Vermiform appendix (tissue), 1 donor: ENCODE data around the genes C1D and FBXO48.

GRCh38 chr2:65367425-65367901 lies 64.9 kb downstream of the SPRED2 start:
- PRO-cap = no peak

GRCh38 chr2:65420617-65421770 lies 11.4 kb downstream of the SPRED2 start:
- PRO-cap = no peak

DNA sequence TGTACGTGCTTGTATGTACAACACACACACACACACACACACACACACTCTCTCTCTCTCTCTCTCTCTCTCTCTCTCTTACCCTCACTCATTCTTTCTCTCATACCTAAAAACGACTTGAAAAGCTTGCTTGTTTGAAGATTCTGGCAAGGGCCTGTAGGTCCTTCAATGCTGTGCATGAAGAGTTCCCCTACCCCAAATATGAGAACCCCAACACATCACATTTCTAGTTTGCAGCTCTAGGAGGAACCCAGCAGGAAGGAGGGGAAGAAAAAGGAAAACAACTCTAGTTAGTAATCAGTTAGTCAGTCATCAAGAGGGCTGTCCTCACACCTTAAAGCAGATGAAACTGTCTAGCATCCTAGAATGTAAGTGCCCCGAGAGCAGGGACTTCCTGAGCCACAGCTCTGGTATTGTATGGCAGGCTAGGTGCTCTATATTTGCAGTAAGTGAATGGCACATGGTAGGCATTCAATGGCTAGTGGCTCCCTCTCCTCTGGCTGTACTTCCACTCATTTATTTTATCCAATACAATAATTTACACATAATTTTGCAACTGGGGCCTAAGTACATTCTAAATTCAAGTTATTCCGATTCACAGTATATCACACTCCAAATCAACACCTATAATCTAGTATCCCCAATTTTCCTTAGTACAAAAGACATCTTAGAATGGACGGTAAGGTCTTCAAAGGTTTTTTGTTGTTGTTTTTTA lies 10.2 kb downstream of the SPRED2 start:
- PRO-cap = no peak

DNA sequence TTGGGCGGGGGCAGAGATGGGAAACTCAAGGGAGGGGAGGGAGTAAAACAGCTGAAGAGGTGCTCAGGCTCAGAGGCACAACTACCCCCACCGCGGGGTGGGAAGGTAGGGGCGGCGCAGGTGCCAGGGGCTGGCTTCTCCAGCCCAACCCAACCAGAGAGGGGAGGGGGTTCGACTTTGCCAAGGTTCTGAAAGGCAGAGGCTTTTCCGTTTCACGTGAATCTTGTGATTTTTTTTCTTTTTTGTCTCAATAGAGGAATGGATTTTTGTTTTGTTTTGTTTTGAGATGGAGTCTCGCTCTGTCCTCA lies 456 bp upstream of the SPRED2 start:
- PRO-cap = no peak

DNA sequence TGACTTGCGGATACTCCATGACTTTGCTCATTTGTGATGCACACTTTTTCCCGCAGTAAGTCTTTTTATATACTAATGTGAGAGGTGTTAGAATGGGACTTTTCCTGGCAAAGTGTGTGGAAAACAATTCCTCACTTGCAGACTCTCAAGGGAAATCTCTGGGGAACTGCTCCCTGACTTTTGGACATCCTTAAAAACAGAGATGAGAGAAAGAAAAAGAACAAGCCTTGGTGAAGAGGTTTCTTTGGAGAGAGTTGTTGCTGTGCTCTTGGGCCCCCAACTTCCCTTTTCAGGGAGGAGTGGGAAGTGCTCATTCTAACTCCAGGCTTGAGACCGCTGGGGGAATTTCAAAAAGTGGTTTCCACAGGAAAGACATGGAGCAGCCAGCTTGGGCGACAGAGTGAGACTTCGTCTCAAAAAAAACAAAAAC lies 142.6 kb upstream of the SPRED2 start:
- PRO-cap = no peak

GRCh38 chr2:65846997-65847478 lies 414.6 kb upstream of the SPRED2 start:
- PRO-cap = no peak

DNA sequence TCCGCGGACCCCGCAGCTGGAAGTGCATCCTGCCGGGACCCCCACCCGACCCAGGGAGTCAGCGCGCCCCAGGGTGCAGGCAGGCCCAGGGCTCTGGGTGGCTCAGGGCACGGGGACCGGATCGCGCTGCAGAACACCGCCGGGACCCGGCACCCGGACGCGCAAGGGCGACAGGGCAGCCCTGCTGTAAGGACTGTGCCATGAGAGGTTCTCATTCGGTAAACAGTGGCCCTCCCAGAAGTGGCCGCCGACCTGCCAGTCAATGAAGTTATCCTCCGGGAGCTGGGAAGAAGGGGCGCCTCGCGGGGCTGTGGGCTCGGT lies 8.2 kb upstream of the MEIS1 start:
- PRO-cap = no peak

- PRO-cap = bidirectional peak, plus-strand start at chr2:66434416, minus-strand start at chr2:66434294
Observed at GRCh38 chr2:66433782-66434734, 867 bp upstream of the MEIS1 start.

DNA sequence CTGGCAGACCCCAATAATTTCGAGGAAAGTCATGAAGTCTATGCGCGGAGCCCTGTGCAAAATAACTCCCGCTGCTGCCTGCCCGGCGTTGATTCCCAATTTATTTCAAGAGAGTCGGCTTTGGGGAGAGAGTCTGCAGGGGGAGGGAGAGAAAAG lies 312 bp upstream of the MEIS1 start:
- PRO-cap = bidirectional peak, plus-strand start outside the sequence, minus-strand start at position 76 of the sequence

GRCh38 chr2:66444946-66445636 lies 10.2 kb downstream of the MEIS1 start:
- PRO-cap = no peak

DNA sequence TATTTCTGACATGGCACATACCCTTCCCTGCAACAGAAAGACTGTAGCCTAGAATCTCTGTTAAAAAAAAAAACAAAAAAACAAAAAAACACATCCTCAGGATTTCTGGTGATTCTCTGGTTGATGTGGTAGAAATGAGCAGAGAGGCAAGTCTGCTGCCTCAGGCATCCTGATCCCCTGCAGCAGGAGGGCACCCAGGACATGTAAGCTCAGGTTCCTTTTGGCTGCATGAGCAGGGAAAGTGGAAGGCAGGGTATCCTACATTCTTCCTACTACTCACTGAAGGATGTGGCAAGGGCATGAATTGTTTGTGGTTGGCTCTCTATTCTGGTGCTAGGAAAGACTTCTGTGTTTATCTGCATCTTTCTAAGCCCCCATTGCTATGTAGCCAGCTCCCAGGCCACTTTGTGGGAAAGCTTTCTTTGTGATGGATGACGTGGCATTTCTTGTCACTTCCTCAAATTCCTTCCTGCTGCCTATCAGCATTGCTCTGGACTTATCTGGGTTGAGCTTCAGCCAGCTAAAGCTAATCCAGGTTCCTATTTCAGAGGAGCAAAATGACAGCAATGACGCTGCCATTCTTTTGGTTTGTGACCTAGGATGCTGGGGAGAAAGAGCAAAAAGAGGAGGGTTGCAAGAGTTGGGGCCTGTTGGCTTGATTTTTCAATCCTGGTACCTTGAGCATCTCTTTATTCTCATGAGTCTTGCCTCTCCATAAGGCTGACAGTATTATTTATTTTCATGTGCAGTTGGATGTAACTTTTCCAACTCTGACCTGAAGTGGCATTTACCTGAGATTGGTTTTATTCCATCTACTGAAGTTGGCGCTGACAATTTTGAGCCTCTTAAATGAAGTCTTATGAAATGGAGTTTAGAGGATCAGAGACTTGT lies 46.3 kb downstream of the MEIS1 start:
- PRO-cap = no peak

DNA sequence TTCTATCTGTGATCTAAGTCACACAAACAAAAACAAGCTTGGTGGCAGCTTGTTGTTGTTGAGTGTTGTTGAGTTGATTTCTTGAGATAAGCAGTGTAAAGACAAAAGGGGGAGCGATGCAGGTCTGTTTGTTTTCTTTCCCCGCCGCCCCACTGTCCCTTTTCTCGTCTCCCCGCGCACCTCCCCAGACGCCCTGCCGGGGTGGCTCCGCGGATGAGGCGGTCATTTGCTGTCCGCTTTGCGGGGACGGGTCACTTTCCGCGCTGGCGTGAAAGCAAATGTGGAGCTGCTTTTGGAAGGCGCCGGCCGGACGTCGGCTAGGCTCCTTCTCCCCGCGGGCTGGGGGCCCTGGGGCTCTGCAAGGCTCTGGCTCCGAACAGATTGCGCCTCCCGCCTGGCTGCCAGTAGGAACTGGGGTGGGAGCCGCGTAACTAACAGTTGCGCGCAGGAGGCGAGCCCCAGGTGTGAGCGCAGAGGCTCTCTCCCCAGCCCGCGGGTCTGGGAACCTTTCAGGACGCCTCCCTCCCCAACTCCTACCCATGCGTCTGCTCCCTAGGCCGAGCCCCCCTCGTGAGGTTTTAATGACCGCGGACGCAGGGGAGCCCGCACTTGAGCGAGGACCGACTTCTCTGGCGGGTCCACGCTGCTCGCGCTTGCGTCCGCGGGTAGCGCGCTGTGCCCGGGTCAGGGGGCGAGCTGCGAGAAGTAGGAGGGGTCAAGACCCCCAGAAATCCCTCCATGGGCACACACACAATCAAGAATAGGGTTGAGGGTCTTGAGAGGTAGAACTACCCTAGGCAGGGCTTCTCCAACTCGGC lies 146.6 kb downstream of the MEIS1 start:
- PRO-cap = bidirectional peak, plus-strand start at position 606 of the sequence, minus-strand start at position 339 of the sequence

GRCh38 chr2:66625576-66625963 lies 190.6 kb downstream of the MEIS1 start:
- PRO-cap = no peak

GRCh38 chr2:67877361-67877666 lies 185.5 kb downstream of the C1D start:
- PRO-cap = no peak

GRCh38 chr2:68062380-68063400 lies at the start of gene C1D:
C1D (minus strand) TSS chr2:68063004.
- PRO-cap = unidirectional peak, minus-strand start at chr2:68062775; bidirectional peak, plus-strand start at chr2:68063128, minus-strand start at chr2:68062990

- PRO-cap = no peak
Observed at GRCh38 chr2:68063811-68064479, 1.1 kb upstream of the C1D start.

- PRO-cap = bidirectional peak, plus-strand start at chr2:68252127, minus-strand start at chr2:68251966
Observed at GRCh38 chr2:68251685-68252304, 537 bp downstream of the PPP3R1 start.

DNA sequence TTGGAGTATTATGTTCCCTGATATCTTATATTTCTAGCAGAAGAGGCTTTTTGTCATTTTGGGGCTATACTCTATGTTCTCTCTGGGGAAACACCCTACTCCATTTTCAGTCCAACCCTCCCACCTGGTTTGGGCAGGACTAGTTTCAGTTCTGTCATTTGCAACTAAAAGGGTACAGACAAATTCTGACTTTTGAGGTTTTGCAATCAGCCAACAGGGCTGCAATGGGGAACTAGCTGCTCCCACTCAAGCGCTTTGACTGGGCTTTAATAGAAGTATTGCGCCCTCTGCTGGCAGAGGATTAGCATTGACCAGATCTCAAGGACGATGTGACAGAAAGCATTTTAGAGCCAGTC lies 25.5 kb downstream of the FBXO48 start:
- PRO-cap = no peak

DNA sequence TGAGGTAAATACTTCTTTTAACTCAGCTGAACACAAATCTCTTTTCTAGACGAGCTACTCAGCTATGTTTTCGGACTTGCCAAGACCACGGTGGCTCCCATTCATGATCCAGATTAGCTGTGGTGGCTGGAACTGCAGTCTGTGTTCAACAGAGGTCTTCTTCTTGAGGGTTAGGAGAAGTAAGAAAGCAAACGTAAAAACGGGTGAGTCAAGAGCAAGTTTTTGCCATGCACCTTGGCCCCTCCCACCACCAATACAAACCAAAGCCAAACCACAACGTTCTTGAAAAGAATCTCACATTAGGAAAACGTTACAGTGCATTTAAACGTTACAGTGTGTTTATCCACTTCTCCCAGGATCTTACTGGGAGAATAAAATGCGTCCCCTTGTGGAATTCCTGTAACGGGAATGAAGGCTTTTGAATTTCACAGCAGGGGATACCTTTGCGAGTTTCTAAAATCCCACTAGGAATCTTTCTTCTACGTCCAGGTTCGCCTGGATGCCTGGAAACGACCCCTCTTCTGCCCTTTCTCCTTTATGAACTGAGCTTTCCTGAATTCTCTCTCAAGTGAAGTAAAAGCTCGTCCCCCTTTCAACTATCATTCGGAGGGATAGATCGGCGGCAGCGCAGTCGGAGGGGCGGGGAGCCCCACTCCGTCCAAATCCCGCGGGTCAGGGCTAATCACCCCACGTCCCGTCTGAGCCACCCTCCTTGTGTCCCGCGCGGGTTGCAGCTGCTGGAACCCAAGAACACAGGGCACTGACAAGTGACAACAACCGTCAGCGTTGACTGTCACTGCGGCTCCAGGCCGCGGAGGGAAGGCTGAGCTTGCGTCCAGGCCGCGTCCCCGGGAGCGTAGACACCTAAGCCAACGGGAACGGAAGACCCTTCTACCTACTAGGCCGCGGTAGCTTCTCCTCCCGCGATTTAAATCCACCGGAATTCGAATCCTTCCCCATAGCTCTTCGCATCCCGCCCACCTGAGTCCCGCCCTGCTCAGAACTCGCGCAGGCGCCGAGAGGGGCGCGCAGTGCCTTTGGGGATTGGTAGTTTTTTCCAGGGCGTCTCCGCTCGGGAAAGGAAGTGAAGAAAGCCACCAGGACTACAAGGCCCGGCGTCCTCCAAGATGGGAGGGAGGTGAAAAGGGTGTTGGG lies at the start of gene FBXO48:
Gene FBXO48 (minus strand): TSS at position 983 of the 1,155 bp plus-strand sequence.
- PRO-cap = unidirectional peak, plus-strand start at position 602 of the sequence; bidirectional peak, plus-strand start outside the sequence, minus-strand start at position 930 of the sequence

DNA sequence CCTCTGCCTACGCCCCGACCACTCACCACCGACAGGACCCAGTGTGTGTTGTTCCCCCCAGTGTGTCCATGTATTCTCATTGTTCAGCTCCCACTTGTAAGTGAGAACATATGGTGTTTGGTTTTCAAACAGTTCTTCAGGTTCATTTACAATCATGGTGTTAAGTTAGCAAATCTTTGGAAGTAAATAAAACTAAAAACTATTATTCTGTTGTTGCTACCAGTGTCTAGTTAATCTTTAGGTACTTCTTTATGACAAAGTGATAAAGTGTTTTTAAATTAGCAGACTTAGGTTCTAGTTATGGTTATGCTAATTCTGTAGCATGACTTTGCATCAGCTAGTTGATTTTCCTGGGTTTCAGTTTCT lies 84.6 kb upstream of the PROKR1 start:
- PRO-cap = no peak